Endothelial cell (in vitro differentiated cells): ENCODE data around the gene RYK.

DNA sequence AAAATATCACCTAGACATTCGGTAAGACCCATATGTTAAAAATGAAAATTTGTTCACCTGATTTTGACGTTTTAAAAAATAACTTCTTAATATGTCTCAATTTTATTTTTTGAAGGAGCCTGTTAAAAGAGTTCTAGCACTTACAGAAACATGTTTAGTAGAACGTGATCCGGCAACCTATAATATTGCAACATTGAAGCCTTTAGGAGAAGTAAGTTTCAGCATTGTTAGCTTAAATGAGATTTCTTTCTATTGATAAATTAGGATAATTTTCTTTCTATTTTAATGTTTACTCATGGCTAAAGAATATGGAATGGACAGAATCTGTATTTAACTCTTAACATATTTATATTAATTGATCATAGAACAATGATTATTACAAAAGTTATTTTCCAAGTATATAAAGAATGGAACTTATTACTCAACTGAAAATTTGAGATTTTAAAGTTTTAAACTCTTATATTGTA is 36.2 kb downstream of the DNAJC13 start:
- PRO-cap, result no peak

DNA sequence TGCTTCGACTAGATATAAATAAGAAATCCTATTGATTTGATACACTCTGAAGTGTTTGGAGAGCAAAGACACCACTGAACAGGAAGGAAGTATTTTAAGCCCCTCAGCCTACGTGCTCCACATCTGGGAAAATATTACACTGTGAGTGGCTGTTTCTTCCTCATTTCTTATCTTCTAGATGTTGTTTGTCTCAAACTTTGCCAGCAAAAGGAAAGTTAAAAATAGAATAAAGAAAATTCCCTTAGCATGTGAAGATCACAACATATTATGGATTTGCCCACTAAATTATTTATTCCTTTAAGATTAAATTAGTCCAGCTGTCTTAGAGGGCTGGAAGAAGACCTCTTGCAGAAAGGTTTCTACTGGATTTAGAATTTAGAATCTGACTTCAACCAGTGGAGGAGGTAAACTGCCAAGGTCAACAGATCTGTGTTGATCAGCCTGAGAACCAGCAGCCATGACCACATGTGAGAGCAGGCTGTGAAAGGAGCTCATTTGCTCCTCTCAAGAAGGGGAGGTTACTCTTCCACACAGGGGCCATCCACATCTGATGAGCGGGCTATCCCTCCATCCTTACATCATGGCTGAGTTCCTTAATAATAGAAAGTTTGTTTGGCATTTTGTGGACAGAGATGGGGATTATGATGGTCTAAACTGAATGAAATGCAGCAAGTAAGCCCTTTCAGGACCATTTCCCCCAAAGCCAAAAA is 46.3 kb upstream of the ACKR4 start:
- PRO-cap, result no peak

- PRO-cap, result no peak
Measured at GRCh38 chr3:132554530-132554903, 42.6 kb upstream of the ACKR4 start.

GRCh38 chr3:132707660-132708385 is 14.4 kb downstream of the NPHP3 start:
- PRO-cap, result no peak

- PRO-cap, result no peak
Measured at GRCh38 chr3:133583851-133584194, 10.3 kb downstream of the CDV3 start.

GRCh38 chr3:133663834-133664168 is 2.1 kb upstream of the TOPBP1 start:
- PRO-cap, result no peak

DNA sequence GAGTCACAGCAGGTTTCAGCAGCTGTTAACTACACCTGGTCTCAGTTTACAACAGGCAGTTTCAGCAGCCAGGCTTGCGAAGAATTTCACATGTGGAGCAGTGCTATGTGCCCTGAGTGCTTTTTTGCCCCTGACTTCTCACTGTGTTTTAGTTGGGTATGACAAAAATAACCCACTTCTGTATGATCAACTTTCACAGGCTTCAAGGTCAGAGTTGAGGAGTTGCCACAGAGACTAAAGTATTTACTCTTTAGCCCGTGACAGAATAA is 13.8 kb upstream of the TOPBP1 start:
- PRO-cap, result no peak

- PRO-cap, result no peak
Measured at GRCh38 chr3:133776481-133776808, 29.2 kb upstream of the SRPRB start.

DNA sequence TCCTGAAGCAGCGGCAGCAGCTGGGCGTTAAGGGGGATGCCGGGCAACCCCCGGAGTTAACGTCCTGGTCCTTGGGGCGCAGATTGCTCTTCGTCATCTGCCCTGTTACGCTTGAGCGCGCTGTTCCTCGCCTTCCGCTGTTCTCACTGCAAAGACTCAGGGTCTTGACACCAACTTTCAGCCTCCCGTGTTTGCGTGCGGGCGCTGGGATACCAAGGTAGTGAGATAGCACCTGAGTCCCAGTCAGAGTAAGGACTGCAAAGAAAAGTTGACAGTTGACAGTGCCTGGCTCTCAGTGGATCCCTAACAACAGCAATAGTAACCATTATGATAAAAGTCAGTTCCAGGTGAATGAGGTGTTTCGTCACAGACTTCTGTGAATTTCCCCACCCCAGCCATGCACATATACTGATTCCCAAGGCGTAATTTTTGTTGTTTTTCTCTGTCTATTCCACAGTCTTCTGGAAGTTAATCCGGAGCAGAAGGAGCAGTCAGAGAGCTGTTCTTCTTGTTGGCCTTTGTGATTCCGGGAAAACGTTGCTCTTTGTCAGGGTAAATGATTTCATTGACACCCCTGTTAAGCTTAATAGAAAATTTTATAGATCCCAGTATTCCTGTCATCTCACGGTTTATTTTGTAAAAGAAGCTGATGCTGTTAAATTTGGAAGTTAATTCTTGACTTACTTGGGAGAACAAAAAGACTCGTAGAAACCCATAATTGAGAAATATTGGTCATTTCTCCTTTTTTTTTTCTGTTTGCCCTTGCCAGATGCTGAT is 725 bp downstream of the SRPRB start:
- PRO-cap, result bidirectional peak, plus-strand start at position 260 of the sequence, minus-strand start at position 150 of the sequence

- PRO-cap, result no peak
Measured at GRCh38 chr3:133933984-133934886, 38.6 kb upstream of the RAB6B start.

- PRO-cap, result no peak
Measured at GRCh38 chr3:134038565-134039610, 9.2 kb upstream of the SLCO2A1 start.

GRCh38 chr3:134250727-134251294 is at the start of gene RYK:
RYK (minus strand) TSS chr3:134250859.
- PRO-cap, result bidirectional peak, plus-strand start at chr3:134250957, minus-strand start at chr3:134250799; bidirectional peak, plus-strand start at chr3:134251066, minus-strand start at chr3:134251037

DNA sequence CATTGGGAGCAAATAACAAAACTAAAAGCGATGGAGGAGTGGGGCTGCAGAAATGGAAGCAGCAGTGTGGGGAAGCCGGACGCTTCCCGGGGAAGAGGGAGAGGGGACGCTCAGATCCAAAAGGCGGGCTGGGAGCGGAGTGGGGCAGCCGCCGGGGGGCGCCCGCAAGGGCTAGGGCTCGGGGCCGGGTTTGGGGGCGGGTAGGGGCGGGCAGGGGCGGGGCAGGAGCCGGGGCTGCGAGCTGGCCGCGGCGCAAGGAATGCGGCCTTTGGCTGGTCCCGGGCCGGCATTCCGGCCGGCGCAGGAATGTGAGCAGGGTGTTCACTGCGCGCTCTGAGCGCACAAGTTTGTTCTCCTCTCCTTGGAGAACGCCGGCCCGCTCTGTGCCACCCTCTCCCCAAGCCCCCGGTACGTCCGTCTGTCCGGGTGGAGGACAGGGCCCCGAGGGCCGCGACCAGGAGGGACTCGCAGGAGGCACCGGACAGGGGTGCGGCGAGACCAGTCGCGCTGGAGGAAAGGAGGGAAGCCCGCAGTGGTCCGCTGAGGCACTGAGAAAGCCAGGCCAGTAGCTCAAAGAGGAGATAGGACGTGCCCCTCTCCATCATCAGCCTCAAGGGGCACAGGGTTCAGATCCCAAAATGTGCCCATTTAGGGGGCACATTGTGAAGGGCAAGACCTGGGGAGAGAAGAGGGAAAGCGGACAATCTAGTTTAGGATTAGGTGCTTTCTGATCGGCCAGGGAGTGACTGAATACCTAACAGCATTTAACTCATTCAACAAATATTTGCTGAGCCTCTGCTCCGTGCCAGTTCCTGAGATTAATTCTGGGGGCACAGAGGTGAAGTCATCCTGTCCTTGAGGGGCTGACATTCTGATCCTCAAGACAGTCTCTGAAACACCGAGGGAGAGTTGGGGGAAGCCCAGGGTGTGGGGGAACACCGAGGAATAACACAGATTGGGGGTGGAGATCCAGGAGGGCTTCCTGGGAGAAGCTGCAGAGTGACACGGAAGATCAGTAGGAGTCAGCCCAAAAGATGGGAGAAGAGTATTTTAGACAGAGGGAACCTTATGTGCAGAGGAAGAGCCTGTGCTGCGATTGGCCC is 60.7 kb downstream of the AMOTL2 start:
- PRO-cap, result bidirectional peak, plus-strand start at position 289 of the sequence, minus-strand start at position 308 of the sequence

DNA sequence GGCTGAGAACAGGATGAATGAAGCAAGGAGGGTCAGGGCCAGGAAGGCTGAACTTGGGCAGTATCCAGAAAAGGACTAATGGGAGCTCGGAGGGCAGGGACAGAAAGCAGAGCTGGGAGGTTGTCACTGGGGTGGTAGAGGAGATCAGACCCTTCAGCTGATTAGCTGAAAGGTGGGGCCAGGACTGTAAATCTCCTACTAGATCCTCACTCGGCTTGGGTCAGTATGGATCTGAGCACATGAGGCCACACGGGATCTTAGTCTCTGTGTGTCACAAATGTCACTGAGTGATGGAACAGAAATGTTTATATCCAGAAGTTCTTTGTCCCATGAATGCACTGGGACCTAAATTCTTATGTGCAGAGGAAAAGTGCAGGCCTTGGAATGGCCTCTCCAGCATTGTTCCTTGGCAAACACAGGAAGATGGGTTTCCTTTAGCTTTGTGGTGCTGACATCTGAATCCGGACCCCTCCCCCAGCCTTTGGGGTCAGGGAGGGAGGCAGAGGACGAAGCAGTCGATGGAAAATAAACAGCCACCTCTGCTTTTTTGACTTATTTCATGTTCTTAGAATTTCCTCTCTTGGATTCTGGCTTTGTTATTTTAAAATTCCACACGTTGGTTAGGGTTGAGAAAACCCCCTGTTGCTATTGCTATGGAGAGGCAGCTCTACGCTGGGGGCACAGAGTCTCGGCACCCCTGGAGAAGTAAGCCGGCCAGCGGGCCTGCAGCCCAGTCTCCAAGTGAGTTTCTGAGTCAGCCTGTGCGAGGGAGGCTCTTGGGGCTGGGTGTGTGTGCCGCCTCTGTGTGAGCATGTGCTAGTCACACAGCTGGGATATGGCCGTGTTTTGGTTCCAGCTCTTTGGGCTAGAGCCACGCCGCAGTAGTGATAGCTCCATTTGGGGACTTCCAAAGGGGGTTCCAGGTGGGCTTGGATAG is 59.1 kb downstream of the AMOTL2 start:
- PRO-cap, result bidirectional peak, plus-strand start at position 487 of the sequence, minus-strand start at position 386 of the sequence; bidirectional peak, plus-strand start at position 681 of the sequence, minus-strand start at position 743 of the sequence

GRCh38 chr3:134365469-134366058 is 8.7 kb downstream of the AMOTL2 start:
- PRO-cap, result no peak

- PRO-cap, result no peak
Measured at GRCh38 chr3:134487236-134487972, 1.5 kb downstream of the CEP63 start.

- PRO-cap, result no peak
Measured at GRCh38 chr3:134666409-134666961, 15.7 kb upstream of the KY start.

- PRO-cap, result no peak
Measured at GRCh38 chr3:135030383-135031454, 235.7 kb downstream of the EPHB1 start.

GRCh38 chr3:135155688-135156332 is 360.8 kb downstream of the EPHB1 start:
- PRO-cap, result no peak

- PRO-cap, result no peak
Measured at GRCh38 chr3:135908178-135908652, 57.3 kb upstream of the PPP2R3A start.